AG04449 (cell line): ENCODE results near the genes TRMU and CELSR1.

GRCh38 chr22:46052278-46052555 is 75.3 kb upstream of the WNT7B start:
- RRBS, result no CpG with 5 or more reads among the region's 3 CpGs

- RRBS, result no CpG with 5 or more reads among the region's 20 CpGs
Measured at GRCh38 chr22:46066655-46067421, 83.5 kb upstream of the PPARA start.

- RRBS, result no CpG with 5 or more reads among the region's 21 CpGs
Measured at GRCh38 chr22:46075677-46076614, 74.4 kb upstream of the PPARA start.

DNA sequence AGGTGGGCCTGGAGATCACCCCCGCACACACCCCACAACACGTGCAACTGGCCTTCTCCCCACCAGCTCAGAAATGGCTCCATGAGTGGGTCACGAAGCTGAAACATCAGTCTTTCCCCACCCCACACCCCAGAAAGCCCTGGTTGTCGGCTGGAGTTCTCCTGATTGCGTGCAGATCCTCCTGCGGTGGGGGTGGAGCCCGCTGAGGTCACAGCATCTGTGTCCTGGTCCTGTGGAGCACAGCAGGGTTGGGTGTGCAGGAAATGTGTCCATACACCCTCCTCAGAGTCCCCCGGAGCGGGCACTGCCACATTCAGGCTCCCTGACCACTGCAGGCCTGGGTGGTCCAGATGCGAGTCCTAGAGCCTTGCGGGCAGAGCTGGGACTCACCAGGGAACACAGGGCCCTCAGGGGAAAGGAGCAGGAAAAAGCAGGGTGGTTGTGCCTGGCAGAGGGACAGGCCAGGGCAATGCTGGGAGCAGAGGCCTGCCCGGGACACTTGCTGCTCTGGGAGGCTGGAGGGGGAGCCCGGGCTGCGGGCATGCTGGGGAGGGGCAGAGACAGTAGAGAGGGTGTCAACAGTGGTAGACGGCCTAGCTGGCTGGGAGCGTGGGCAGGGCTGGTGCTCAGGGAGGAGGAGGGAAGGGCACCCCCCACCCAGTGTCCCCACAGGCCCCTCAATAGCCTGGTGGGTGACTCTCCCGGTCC is 42.4 kb upstream of the PPARA start:
- RRBS, result 83% methylated on average over 1 of the region's 17 CpGs

DNA sequence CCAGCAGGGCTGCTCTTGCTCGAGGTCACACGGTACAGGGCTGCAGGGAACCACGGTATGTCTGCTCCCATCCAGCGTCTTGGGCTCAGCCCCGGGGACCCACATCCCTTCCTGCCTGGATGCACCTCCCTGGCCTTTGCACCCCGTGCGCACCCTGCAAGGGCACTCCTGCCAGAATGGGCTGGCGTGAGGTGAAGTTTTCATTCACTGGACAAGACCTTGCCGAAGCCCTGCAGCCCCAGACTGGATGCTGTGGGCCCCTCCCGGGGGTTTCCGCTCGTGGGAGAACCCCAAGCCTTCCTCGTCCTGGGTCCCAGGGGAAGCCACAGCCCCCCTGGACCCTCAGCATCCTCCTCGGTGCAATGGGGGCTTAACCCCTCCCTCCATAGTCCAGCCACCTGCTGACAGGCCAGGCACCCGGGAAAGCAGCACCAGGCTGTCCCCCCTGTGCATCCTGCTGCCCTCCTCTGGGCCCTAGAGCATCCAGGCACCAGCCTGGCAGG is 41.8 kb upstream of the PPARA start:
- RRBS, result 83% methylated on average over 2 of the region's 15 CpGs

DNA sequence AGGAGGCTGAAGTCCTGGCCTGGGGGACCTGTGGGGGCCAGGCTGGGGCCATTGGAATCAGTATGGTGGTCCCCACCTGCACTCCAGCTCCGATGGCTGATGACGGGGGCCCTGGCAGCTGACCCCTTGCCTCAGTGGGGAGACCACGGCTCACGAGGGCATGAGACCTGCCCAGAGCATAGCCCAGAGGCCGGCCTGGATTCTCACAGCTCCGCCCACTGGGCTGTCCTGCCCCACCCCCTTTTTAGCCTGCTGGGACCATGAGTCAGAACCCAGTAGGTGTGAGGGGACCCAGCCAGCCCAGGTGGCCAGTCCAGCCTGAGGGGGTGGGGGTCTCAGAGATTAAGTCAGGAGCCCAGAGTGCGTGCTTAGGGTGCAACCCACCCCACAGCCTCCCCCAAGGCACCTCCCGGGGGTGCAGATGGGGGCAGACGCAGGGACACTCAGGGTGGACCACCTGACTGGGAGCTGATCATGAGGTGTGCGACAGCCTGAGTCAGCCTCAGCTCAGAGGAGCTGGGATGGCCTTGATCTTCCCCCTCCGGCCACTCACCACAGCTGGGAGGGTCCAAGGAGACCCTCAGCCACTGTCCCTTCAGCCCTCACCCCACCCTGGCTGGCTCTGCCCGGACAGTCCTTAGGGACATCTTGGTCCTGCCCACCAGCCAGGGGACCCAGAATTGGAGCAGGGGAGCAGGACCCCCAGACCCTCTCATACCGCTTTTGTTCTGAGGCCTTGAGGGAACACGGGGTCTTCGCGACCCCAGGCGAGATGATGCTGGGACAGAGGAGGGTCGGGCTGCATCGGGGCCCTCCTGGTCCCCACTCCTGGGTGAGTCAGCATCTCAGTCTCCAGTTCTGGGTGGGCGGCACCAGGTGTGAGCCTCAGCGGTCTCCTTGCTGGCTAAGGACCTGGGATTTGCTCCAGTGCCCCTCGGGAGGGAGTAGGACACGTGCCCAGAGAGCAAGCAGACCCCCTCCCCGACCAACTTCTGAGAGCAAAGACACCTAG is 39.9 kb upstream of the PPARA start:
- RRBS, result no CpG with 5 or more reads among the region's 24 CpGs

DNA sequence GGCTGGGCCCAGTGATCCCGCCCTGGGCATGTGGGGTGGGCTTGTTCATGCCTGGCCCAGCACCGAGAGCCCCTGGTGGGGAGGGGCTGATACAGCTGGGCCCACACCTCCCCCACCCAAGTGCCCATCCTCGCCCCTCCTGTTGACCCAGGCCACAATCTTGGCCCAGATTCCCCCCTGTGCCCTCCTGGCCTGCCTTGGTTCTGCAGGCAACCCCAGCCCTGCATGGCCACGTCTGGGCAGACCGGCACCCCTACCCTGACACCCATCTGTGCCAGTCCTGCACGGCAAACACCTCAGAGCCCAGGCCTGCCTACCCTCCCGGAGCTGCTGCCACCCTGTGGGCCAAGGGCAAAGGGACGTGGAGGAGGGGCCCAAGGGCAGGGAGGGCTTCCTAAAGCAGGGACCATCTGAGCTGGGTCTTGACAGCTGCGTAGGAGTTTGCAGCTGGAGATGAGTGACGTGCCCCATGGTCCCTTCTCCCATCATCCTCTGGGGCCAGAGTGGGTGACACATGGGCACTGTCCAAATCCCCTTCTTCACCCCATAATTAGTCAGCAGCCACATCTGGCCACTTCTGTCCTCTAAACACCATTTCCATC is 35.8 kb upstream of the PPARA start:
- RRBS, result 80% methylated on average over 2 of the region's 10 CpGs

DNA sequence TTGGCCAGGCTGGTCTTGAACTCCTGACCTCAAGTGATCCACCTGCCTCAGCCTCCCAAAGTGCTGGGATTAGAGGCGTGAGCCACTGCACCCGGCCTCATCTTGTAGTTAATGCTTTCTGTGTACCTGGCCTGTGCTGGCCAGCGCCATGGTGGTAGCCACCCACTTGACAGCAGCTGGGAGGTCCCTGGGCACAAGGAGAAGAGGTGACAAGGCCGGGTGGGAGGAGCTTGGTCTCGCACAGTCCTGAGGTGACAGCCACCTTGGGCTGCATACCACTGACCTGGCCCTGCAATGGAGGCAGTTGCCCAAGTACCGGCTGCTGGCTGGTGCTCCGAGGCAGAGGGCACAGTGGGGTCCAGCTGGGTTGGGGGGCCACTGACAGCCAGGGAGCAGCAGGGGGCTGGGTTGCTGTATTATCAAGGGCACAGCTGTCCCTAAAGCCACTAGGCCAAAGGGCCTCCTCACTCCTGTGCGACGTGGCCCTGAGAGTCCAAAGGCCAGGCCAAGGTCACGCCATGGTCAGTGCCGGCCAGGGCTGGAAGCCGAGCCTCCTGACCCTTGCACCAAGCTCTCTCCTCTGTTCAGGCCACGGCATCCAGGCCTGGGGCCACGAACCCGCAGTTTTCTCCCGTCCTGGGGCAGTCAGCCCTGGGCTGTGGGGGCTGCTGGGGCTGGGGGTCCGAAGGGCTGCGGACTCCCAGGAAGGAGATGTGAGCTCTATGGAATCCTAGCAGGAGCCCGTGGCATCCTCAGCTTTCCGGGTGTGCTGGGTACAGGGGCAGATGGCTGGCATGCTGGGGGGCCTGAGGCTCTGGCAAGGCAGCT is 17.6 kb upstream of the PPARA start:
- RRBS, result 69% methylated on average over 3 of the region's 20 CpGs

GRCh38 chr22:46139239-46140451 is 10.7 kb upstream of the PPARA start:
- RRBS, result no CpG with 5 or more reads among the region's 36 CpGs

- RRBS, result no CpG with 5 or more reads among the region's 10 CpGs
Measured at GRCh38 chr22:46148351-46148946, 1.9 kb upstream of the PPARA start.

DNA sequence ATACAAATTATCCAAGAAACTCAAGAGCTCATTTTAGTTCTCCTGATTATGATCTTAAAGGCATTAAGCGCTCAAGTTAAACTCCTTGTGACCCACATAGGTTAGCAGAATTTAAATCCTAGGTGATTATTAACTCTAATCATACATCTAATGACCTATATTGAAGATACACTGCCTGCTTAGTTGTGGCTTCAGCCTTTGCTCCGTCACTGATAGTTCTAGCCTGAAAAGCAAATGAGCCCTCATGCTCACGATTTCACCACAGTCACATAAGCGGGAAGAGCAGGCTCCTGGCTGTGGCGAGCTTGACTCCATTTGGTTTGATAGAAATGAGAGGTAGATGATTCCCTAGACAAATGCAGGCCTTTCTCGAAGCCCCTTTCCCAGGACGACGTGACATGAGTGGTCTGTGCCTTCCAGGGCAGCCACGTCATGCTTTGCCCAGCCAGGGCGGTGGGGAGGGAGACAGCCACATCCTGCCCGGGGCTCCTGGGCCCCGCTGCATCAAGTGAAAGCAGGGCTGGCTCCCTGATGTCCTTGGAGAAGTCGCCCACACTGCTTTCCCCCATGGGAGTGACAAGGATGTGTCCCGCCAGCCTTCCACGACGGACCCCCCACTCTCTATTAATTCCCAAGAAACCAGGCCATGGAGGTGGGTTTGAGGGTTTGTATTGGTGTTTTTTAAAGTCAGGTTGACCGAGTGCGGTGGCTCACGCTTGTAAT is 13.1 kb downstream of the PPARA start:
- RRBS, result no CpG with 5 or more reads among the region's 19 CpGs

- RRBS, result 98% methylated on average over 15 of the region's 29 CpGs
Measured at GRCh38 chr22:46213976-46214502, 36.1 kb downstream of the CDPF1 start.

DNA sequence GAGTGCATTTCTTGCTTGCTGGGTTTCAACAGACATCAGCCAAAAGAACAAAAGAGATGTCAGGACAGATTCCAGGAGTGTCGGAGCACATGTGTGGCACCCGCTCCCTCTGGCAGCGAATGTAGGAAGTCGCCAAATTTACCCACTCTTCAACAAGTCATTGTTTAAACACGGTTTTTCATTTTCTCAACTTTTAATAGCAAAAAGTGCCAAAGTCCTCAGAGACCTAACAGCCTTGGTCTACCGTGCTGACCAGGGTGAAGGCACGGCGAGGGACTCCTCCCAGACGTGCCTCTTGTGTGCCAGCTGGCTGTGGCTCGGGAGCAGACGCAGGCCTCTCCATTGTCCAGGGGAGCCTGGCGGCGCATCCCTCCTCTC is 11.7 kb downstream of the CDPF1 start:
- RRBS, result no CpG with 5 or more reads among the region's 13 CpGs

DNA sequence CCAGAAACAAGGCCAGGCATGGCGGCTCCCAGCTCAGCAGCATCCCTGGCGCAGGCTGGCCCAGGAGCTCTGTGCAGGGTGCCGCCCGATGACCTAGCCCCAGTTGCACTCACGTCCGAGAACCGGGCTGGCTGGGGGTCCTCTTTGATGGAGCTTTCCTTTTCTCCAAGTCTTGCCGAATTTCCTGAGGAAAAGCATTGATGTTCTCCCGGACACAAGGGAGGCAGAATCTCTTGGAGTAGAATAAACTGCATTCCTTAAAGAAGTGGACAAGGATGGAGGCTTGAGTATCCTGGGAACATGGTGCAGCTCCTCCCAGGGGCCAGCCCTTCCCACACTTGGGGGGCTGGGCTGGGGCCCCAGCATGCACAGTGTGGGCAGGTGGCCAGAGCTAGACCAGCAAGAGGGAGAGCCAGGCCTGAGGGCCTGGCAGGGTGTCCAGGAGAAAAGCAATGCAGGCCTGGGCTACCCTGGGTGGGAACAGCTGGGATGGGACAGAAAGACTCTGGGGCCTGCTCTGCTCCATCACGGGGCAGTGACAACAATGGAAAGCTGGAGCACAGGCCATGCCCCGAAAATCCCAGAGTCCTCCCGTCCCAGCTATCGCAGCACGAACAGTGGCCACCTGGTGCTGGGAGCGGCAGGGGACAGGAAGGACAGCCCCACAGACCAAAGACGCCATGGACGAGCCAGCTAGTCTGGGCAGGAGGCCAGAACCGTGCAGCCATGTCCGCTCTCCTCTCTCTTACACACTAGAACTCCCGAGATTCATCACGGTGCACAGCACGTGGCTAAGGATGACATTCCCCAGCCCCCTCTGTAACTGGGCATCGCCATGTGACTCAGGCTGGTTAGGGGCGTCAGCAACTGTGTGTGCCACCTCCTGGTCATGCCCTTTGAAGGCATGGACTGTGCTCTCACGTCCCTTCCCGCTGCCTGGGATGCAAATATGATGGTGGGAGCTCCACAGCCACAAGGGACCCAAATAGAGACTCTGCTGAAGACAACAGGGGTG is 4.8 kb downstream of the CDPF1 start:
- RRBS, result 81% methylated on average over 3 of the region's 26 CpGs

DNA sequence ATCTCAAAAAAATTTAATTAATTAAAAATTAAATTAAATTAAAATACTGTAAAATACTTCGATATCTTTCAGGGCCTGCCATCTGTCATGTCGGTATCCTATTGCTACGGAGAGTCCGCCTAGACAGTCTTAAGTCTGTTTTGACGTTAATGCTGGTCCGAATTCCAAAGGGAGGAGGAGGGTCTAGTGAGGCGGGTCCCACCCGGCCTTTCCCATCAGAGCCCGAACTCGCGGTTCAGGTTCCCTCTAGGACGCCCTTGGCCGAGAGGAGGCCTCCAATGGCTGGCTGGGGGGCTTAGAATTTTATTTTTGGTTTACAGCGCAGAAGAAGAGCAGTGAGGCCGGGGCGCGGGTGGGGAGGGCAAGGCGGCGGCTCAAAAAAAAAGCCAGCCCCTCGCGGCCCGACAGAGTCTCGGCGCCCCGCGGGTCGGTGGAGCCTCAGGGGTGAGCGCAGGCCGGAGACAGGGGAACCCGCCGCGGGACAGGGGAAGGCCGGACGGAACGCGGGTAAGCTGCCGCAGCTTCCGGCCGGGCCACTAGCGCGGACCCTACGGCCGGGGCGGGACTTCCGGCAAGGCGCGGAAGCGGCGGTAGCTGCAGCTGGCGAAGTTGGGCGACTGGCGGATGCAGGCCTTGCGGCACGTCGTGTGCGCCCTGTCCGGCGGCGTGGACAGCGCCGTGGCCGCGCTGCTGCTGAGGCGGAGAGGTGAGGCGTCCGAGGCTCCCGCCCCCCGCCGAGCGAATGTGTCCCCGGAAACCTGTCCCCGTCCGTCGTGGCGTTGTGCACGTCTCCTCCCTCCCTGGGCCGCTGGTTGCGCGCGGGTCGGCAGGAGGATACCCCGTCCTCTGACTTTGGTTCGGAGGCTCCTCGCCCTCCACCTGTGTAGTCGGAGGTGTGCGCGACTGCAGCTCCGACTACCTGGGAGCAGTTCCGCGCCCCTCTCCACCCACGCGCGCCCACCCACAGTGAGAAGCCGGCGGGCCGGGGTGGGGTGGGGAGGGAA is at the start of gene TRMU:
Gene TRMU (plus strand): TSS at position 574 of the 1,004 bp plus-strand sequence.
- RRBS, result 2% methylated on average over 16 of the region's 96 CpGs

GRCh38 chr22:46530588-46531266 is 6.7 kb downstream of the CELSR1 start:
- RRBS, result no CpG with 5 or more reads among the region's 12 CpGs

GRCh38 chr22:46532506-46533237 is 4.7 kb downstream of the CELSR1 start:
- RRBS, result no CpG with 5 or more reads among the region's 11 CpGs

GRCh38 chr22:46536208-46536413 is 1.3 kb downstream of the CELSR1 start:
- RRBS, result 51% methylated on average over 10 of the region's 25 CpGs

- RRBS, result 2% methylated on average over 76 of the region's 129 CpGs
Measured at GRCh38 chr22:46537305-46538396, at the start of gene CELSR1. TSS of gene CELSR1 (minus strand) at chr22:46537620.

GRCh38 chr22:46560506-46560984 is 23.1 kb upstream of the CELSR1 start:
- RRBS, result no CpG with 5 or more reads among the region's 3 CpGs